ENCODE data around the gene IGSF3.

DNA sequence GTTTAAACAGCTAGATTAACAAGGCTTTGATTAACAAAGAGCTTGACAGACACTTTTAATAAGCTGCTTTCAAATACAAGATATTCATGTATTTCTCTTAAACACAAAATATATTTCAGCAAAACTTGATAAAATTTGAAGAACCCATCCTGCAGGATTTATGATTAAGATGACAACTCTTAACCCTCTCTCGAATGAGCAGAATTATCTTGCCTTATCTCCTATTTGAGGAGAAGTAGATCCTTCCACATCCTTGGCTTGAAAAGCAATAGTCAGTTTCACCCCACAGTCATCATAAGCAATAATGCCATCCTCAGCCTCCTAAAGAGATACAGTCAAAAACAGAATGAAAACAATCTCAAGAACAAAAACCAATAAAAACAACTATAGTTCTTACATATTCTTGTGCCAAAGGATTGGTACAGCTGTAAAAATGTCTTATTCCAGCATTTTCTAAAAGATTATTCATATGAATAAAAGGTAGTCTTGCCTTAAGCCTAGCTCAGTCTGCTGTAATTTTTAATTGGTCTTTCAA lies 10.3 kb upstream of the NRAS start:
- PRO-cap = no peak
- RAMPAGE, long total RNA, 4 experiments = start-site peak on the minus strand in 1 of 4 experiments, centred at position 259 of the sequence, 158 reads per replicate

DNA sequence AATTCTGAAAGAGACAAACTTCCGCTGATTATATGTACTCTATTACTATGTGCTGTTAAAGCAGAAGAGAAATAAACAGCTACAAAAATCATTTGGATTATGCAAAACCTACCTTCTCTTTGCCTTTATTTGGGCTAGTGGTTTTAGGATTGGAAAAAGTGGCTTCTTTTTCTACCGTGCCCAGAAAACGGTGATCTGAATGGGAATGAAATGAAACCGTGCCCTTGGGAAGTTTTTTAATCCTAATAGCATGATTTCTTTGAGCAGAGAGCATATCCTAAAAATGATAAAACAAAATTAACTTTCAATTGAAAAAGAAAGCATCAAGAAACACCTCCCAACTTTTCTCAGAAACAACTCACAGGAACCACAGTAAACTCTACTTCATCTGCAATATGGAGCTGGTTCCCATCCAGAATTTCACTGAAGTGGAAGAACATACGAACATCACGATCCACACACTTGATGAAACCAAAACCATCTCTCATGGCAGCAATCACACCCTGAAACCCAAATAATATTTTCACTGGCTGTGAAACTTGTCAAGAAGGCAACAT lies 13.7 kb upstream of the NRAS start:
- PRO-cap = no peak
- RAMPAGE, long total RNA, 4 experiments = no peak in any of the 4 experiments

DNA sequence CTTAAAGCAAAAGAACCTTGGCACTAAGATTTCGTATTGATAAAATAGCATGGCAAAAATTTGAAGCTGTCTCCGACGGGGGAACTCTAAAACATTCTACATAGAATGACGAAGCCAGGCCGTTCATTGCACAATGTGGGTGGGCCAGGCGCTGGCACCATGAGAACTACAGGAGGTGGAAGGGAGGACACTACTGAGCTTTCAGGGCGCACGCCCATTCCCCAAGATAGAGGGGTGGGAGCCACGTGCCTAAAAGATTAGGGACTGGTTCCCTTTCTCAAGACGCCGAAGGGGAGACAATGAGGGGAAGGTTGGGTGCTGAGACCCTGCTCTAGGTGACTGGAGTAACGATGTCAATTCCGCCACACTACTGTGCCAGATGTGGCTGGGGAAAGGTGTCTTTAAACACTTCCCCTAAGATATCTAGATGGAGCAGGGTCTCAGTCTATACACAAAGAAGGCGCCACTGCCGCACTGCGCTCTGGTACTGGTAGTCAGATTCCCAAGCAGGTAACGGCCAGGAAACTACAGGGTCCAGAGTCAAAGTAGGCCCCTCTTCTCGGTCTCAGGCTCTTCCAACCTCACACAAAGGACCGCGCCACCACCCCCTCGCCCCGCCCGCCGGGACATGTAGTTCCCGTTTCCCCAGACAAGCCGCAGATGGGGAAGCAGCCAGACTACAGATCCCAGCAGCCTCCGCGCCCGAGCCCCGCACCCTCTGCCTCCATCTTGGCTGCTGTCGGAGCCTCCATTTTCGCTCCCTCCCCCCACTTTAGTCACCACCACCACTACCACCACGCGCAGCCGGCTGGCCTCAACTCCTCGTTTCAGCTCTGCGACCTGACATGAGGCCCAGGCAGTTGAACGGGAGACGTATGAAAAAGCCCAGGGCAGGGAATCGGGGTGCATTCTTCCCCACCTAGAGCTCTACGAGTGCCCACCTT lies 623 bp downstream of the CSDE1 start:
- PRO-cap = unidirectional peak, plus-strand start at position 162 of the sequence; bidirectional peak, plus-strand start at position 721 of the sequence, minus-strand start at position 583 of the sequence
- RAMPAGE, long total RNA, 4 experiments = no peak in any of the 4 experiments

- PRO-cap = unidirectional peak, minus-strand start at chr1:115056345; bidirectional peak, plus-strand start at chr1:115056746, minus-strand start at chr1:115056553
- RAMPAGE, long total RNA, 4 experiments = no peak in any of the 4 experiments
Measured at GRCh38 chr1:115056163-115056889, 26.7 kb downstream of the TSHB start.

- PRO-cap = no peak
- RAMPAGE, long total RNA, 4 experiments = no peak in any of the 4 experiments
Measured at GRCh38 chr1:115073282-115074132, 15.8 kb downstream of the TSPAN2 start.

DNA sequence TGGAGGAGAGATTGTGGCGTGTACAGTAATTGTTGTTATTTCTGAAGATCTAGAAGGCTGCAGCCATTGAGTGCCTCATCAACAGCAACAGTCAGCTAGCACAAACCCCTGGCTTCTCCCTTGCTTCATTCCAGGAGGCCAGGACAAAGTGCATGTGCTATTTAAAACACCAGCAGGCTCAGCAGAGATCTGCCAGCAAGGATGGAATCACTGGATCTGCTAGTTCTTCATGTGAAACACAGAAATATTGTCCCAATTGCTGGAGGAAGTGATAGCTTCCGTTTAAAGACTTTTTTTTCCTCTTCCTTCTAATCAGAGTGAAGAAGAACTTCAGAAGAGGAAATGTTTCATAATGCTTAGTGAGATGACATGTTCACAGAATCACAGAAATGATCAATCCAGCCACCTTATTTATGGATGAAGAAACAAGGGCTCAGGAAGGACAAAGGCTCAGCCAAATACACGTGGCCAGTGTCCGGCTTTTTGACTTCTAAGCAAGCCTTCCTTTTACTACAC lies 3.0 kb upstream of the NGF start:
- PRO-cap = no peak
- RAMPAGE, long total RNA, 4 experiments = no peak in any of the 4 experiments

DNA sequence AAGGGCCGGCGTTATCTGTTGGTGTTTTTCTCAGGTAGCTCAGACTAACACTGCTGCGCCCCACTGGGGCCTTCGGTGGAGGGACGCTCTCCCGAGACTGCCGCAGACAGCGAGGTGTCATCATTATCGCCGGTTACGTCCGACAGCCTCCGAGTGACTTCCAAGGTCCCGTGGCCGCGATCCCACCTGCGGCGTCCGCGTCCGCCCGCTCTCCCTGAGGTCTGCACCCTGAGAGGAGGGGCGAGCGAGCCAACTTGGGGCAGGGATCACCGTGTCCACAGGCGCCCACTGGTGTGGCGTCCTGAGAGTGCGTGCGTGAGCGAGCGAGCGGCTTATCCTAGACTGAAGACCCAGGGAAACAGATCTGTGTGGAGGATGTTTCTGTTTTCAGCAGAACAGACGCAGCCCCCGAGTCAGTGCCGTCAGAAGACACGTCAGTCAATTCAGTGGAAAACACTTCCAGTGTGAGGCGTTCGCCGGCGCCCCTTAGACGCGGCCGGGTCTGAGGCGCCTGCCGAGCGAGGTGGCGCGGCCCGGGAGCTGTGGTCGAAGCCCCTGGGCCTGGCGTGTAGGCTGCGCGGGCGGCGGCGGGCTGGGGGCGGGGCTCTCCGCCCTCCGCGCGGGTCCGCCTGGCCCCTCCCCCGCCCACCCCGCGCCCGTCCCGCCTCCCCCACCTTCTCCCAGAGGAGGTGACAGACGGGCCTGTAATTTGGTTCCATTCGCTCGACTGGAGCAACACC lies 12.6 kb downstream of the NHLH2 start:
- PRO-cap = bidirectional peak, plus-strand start at position 462 of the sequence, minus-strand start at position 350 of the sequence
- RAMPAGE, long total RNA, 4 experiments = no peak in any of the 4 experiments

GRCh38 chr1:115838198-115838787 lies 2.6 kb downstream of the NHLH2 start:
- PRO-cap = no peak
- RAMPAGE, long total RNA, 4 experiments = no peak in any of the 4 experiments

GRCh38 chr1:116330041-116331357 lies 42.5 kb upstream of the ATP1A1 start:
- PRO-cap = no peak
- RAMPAGE, long total RNA, 4 experiments = no peak in any of the 4 experiments

GRCh38 chr1:116333828-116334573 lies 39.0 kb upstream of the ATP1A1 start:
- PRO-cap = no peak
- RAMPAGE, long total RNA, 4 experiments = no peak in any of the 4 experiments

DNA sequence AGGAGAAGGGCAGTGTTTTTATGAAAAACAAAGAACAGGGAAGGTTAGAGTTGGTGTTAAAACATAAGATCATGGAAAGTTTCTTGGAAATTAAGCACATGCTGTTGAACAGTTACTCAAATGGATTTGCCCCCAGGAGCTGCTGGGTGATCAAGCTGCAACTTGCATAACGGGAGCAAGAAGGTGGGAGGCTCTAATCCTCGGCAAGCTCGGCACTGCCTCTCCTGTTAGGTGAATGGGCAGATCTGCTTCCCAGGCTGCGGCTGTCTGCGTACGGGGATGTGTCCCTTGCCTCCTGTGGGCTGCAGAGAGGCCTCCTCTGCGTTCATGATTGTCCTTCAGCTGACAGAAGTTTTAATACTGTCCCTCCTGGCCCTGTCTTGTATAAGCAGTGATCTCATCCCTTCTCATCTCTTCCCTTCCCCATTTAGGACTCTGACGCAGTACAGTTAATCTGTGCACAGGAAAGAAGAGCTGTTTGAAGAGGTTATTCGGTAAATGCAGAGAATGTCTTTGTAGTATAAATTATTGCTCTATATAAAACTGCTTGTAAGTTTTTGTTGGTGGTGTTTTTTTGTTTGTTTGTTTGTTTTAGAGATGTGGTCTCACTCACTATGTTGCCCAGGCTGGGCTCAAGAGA lies 36.8 kb downstream of the ATP1A1 start:
- PRO-cap = no peak
- RAMPAGE, long total RNA, 4 experiments = no peak in any of the 4 experiments

- PRO-cap = no peak
- RAMPAGE, long total RNA, 4 experiments = no peak in any of the 4 experiments
Measured at GRCh38 chr1:116532846-116533846, 37.7 kb downstream of the CD58 start.

- PRO-cap = no peak
- RAMPAGE, long total RNA, 4 experiments = no peak in any of the 4 experiments
Measured at GRCh38 chr1:116544719-116545401, 26.0 kb downstream of the CD58 start.

DNA sequence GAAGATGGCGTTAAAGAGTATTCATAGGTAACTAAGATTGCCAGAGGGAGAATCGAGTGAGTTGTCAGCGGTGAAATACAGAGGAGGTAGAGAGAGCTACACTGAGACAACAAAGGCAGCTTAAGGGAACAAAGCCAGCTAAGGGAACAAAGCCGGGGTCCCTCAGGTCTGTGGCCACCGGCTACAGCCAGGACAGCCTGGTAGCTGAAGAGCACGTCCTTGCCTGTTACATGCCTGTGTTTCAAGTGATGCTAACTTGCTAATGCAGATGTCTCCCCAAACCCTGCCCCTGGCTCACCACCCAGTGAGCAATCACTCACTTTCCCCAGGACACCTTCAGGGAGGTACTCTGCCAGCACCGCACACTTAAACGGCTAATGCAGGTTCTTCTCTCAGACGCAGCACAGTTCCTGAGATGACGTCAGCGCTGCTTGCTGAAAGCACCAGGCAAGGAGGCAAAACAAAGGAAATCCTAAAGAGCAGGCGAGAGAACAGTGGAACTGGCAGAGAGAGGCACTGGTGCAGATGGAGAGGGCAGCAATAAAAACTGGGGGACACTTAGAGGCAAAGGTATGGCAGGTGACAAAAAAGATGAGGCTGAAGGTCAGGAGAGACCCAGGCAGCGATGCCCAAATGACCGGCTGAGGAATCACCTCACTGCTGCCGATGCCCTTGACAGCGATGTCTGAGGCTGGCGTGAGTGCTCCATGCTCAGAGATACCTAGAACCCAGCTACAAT lies 20.8 kb downstream of the IGSF3 start:
- PRO-cap = no peak
- RAMPAGE, long total RNA, 4 experiments = no peak in any of the 4 experiments

GRCh38 chr1:116666932-116668106 lies at the start of gene IGSF3:
Gene IGSF3 (minus strand): TSS chr1:116667733.
- PRO-cap = unidirectional peak, minus-strand start at chr1:116667468; bidirectional peak, plus-strand start at chr1:116667865, minus-strand start at chr1:116667698
- RAMPAGE, long total RNA, 4 experiments = no peak in any of the 4 experiments

DNA sequence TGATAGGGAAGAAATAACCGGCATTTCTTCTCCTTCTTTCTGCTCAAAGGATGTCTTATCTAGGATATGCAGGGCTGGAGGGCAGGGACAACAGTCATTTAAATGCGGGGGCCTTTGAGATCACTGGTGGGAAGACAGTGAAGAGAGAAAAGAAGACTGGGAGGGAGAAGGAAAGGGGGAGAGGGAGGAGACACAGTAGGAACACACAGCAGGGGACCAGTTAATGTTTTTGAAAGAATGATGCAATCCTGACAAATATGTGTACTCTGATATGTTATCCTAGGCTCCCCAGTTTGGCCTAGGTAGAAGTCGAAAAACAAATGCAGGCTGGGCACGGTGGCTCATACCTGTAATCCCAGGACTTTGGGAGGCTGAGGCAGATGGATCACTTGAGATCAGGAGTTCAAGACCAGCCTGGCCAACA lies 20.1 kb upstream of the IGSF3 start:
- PRO-cap = no peak
- RAMPAGE, long total RNA, 4 experiments = no peak in any of the 4 experiments

DNA sequence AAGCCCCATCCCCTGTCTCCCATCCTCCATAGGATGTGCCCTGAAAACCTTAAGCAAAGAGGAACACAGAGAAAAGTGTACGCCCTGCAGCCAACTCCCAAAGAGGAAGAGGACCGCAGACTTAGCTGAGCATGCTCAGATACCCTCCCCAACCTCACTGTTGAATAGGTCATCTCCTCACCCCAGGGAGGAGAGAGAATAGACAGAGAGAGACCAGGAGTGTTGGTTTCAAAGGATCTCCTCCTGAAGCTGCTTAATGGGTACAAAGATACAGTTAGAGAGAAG lies 50.5 kb downstream of the CD2 start:
- PRO-cap = no peak
- RAMPAGE, long total RNA, 4 experiments = no peak in any of the 4 experiments

GRCh38 chr1:116911010-116911612 lies 1.4 kb downstream of the PTGFRN start:
- PRO-cap = no peak
- RAMPAGE, long total RNA, 4 experiments = no peak in any of the 4 experiments

- PRO-cap = bidirectional peak, plus-strand start at chr1:116951036, minus-strand start at chr1:116950885
- RAMPAGE, long total RNA, 4 experiments = no peak in any of the 4 experiments
Measured at GRCh38 chr1:116950502-116951134, 40.9 kb downstream of the PTGFRN start.

DNA sequence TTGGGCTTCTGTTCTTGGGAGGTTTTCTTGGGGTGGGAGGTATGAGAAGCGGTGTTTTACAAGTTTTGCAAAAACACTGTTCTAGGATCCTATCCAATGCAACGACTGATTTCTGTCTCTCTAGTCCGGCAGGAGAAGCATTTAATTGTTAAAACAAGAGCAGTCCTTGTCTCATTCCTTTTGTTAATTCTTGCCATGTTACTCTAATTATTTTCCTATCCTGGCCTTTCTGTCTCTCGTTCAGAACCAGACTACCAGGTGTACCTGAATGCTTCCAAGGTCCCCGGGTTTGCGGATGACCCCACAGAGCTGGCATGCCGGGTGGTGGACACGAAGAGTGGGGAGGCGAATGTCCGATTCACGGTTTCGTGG lies 40.6 kb upstream of the CD101 start:
- PRO-cap = no peak
- RAMPAGE, long total RNA, 4 experiments = no peak in any of the 4 experiments